Brain (tissue), 1 donor: ENCODE results near the gene ZBTB16.

GRCh38 chr11:113091009-113091692 lies 129.9 kb downstream of the NCAM1 start:
- RRBS: no CpG with 5 or more reads among the region's 4 CpGs

DNA sequence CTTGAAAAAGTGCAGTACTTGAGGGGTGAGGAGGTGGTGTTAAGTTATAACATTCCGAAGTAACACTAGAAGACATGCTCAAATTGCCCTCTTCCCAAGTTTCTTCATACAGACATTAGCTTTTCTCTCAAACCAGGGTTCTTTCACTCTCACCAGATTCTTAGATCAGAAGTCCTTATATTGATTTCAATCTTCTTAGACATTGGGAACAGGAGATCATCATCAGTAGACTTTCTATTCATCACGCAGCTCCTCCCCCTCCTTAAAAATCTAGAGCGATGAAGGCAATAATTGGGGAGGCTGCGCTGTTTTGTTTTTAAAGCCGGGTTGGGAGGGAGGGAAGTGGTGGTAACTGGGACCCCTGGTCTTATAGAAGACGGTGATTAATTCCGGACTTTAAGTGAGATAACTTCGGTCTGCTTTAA lies 750 bp downstream of the USP28 start:
- RRBS: 2% methylated on average over 4 of the region's 8 CpGs

DNA sequence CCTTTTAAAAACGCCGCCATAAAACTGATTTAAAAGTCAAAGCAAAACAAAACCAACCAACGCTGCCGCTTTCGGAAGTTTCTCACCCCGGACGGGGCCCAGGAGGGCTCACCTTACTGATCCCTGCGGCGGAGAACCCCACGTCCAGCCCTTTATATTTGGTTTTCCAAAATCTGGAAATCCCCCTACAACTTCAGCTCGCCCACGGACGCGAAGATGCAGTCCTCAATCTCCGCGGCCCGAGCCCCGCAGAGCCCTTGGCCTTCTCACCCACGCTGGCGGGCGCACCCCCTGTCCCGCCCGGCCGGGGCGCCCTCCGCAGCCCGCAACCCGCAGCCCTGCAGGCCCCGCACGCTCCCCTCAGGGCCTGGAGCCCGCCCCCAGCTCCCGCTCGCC lies 339 bp downstream of the USP28 start:
- RRBS: no CpG with 5 or more reads among the region's 33 CpGs

DNA sequence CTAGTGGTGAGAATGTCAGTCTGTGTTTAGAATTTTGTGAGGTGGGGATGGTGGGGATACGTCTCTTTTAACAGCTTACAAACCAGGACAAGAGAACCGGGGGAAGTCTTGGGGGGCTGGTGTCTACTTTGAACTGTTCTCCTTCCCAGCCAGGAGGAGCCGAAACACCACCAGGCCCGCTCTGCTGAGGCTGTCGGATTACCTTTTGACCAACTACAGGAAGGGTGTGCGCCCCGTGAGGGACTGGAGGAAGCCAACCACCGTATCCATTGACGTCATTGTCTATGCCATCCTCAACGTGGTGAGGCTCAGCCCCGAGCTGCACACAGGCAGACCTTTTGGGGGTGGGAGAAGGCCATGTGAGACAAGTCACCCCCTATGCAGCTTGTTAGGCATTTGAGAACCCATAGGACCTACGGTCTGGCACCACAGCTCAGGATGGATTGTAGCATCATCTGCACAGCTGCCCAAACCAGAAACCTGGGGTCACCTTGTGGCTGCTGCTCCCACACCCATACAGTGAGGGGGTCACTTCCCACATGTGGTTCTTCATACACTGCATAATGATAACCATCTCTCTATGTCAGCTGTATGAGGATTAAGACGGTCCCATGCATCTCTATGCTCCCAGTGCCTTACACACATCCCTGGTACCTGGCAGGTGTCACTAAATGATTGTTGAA lies 2.9 kb downstream of the HTR3A start:
- RRBS: no CpG with 5 or more reads among the region's 13 CpGs

DNA sequence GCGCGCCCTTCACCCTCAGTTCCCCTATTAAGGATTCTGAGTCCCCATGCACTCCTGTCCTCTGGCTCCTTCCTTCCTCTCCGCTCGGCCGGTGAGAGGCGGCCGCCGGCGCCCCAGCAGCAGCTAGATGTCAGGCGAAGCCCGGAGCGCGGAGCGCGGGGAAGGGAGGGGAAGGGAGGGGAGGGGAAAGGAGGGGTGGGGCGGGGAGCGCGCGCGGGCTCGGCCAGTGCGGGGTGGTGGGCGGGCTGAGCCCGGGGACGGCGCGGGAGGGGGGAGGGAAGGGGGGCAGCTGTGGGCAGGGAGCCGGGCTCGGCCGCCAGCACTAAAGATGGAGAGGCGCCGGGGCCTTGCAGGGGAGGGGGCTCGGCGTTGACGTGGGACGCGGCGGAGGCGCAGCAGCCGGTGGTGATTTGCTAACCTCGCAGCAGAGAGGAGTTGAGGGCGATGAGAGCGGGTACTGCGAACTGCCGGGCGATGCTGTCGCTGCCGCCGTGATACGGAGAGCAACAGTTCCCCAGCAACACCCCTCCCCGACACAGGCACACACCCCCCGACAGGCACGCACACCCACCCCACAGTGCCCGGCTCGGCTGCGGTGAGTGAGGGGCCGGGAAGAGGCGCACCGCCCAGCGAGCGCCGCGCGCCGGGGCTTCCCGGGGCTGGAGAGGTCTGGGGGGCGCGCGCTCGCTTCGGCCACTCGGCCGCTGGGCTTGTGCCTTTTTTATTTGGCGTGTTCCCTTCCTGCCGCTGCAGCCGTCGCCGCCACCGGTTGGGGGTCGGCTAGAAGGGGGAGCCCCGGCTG lies at the start of gene ZBTB16:
Gene ZBTB16, plus strand, starts transcription at position 424 of the 802 bp plus-strand sequence.
- RRBS: 2% methylated on average over 46 of the region's 81 CpGs

GRCh38 chr11:114063058-114063747 lies 3.7 kb downstream of the ZBTB16 start:
- RRBS: 53% methylated on average over 4 of the region's 23 CpGs

DNA sequence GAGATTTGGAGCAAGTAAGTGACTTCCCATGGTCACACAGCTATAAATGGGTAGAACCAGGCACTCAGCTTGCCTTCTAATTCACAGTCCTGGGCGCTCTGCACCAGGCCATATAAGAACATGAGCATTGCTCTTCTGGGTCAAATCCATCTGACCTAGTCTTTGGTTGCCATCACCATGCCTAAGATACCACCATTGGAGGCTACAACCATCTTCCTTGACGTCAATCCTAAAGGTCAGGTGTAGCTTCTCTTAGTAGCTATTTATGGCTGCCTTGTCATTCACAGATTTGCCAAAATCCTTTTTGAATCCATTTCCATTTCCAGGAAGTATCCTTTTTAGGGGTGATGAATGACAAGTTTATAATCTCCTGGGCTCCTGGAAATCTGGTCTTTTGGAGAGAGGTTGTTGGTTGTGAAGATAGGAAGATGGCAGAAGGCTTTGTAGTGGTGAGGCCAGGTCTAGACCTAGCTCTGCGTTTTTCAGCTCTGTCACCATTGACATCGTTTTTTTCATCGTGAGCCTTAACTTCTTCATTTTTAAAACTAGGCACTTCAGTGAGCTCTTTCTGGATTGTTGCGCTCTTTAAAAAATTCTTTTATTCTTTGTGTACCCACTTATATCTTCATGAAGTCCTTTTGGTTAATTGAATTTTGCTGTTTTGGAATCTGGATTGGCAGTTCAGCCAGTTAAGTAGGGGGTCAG lies 11.2 kb downstream of the ZBTB16 start:
- RRBS: no CpG with 5 or more reads among the region's 6 CpGs

- RRBS: no CpG with 5 or more reads among the region's 9 CpGs
Measured at GRCh38 chr11:114075698-114076170, 16.2 kb downstream of the ZBTB16 start.

GRCh38 chr11:114123673-114124382 lies 64.3 kb downstream of the ZBTB16 start:
- RRBS: no CpG with 5 or more reads among the region's 11 CpGs

GRCh38 chr11:114178343-114178920 lies 117.8 kb upstream of the NNMT start:
- RRBS: no CpG with 5 or more reads among the region's 2 CpGs

- RRBS: no CpG with 5 or more reads among the region's 6 CpGs
Measured at GRCh38 chr11:114185519-114185794, 110.7 kb upstream of the NNMT start.

GRCh38 chr11:114185962-114186702 lies 110.1 kb upstream of the NNMT start:
- RRBS: no CpG with 5 or more reads among the region's 11 CpGs

- RRBS: no CpG with 5 or more reads among the region's 8 CpGs
Measured at GRCh38 chr11:114219540-114220542, 76.4 kb upstream of the NNMT start.

DNA sequence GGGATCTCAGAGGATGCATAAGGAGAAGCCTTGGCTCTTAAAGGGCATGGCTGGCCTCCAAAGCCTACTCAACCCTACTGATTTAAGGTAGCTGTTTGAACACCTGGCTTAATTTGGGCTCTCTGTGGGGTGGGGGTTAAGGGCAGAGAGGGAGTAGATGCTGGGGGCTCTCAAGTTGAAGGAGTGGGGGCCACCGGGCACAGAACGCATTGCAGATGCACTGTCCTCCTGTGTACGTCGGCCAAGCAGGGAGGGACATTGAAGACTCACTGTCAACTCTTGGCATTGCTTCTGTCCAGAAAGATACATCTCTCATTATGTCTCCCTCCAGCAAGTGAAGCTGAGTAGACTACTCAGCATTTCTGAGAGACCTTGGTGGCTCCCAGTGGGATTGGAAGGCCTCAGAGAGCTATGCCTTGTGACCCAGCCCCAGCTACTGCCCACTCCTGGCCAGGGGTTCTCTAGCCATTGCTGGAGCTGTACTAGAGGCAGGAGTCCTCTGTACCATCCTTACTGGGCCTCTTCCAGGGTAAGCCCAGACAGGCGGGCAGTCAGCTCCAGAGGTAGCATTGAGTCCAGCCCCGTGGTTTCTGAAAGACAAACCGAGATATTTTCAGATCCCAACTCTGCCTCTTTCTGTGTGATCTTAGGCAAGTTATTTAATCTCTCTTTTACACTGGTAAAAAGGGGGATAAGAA lies 56.8 kb upstream of the NNMT start:
- RRBS: no CpG with 5 or more reads among the region's 7 CpGs

DNA sequence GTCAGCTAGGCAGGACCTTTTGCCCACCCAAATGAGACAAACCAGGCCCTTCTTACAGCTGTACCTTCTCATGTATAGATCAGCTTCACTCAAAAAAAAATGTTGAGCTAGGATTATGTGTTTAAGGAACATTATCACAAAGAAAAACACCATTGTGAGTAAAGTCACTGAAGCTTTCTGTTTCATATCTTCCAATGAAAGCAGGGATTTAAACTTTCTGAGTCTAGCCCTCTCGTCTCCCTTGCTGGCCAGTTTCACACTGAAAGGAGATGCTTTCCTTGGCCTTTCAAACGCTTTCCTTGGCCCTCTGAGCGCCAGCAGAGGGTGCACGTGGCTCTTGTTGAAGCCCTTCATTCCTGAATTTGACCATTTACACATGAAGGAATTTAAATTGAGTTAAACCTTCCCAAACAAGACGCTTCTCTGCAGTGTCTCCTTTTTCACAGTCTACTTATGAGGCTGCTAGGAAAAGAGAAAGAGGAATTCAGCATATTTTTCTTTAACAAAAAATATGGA lies 21.5 kb downstream of the NNMT start:
- RRBS: no CpG with 5 or more reads among the region's 5 CpGs

- RRBS: no CpG with 5 or more reads among the region's 5 CpGs
Measured at GRCh38 chr11:114321841-114322436, 25.7 kb downstream of the NNMT start.

GRCh38 chr11:114409460-114410185 lies 9.2 kb downstream of the RBM7 start:
- RRBS: no CpG with 5 or more reads among the region's 9 CpGs

DNA sequence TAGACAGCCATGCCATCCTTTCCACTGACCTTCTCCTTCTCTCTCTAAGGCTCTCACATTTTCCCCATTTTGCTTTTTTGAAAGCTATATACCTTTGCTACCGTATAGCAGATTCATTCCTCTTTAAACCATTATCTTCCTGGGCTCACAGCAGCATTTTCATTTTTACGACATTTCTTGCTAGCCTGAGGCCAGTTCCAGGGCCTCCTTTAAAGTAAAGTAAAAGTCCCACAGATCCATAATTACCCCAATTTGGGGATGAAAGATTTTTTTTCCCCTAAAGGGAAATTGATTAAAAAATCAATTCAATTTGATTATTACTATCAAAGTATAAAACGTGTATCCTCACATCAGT lies 12.2 kb upstream of the NXPE2 start:
- RRBS: no CpG with 5 or more reads among the region's 3 CpGs

- RRBS: no CpG with 5 or more reads among the region's 4 CpGs
Measured at GRCh38 chr11:115256831-115257169, 247.4 kb downstream of the CADM1 start.

GRCh38 chr11:115523496-115523933 lies 19.3 kb upstream of the CADM1 start:
- RRBS: no CpG with 5 or more reads among the region's 6 CpGs